LUHMES (cell line): Measurements from ENCODE around the genes HAUS4, AJUBA, RNF212B and BCL2L2.

DNA sequence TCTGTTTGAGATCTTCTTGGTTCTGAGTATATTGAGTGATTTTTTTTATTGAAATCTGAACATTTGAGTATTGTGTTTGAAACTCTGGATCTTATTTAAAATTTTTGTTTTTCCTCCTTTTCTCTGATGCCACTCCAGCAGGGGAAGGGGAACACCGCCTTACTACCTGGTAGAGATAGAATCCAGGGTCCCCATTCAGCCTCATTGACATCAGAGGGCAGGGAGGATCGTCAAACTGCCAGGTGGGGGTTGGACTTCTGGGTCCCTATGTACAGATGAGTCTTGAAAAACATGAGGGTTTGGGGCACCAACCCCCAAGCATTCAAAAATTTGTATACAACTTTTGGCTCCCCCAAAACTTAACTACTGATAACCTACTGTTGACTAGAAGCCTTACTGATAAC lies 444.8 kb upstream of the OR4E1 start:
- PRO-cap, result no peak

GRCh38 chr14:22435243-22435502 lies 153.9 kb downstream of the DAD1 start:
- PRO-cap, result no peak

DNA sequence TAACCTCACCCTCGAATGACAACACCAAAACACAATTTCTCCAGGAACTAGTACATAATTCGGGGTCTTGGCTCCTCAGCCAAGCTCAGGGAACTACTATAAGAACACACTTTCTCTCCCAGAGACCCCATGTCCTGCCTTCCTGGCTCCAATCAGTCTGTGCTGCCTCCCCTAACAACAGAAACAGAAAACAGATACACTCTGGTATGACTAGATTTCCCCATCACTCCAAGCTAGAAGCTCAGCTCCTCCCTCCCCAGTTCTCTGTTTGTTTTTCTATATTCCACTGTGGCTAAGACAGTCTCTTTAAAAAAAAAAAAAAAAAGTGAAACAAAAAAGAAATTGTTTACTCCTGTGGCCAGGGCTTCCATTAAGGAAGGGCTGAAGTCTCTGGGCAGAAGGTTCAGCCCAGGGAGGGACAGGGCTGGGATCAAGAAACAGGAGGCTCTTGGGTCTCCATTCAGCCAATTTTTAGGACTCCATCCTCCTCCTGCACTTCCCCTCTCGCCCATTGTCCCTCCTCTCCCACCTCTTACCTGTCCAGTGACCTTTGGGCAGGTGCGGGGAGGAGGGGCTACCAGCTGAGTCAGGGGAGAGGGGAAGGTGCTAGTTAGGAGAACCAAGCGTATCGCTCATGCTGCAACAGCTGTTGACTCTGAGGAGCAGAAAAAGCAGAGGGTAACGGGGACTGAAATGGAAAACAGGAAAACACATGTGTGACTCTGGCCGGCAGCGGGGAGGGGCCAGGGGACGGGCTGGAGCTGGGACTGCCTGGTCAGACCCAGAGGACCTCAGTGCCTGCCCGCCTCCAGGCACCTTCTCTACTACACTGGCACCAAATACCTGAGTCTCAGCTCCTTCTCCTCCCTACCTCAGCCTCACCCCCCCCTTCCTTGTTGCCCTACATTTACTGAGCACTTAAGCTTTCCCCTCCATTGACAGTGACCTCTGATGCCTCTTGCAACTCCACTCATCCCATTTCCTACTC lies 4.2 kb upstream of the SLC7A7 start:
- PRO-cap, result no peak

GRCh38 chr14:22870715-22871206 lies 779 bp upstream of the LRP10 start:
- PRO-cap, result no peak

GRCh38 chr14:22885051-22885556 lies 2.1 kb downstream of the REM2 start:
- PRO-cap, result no peak

DNA sequence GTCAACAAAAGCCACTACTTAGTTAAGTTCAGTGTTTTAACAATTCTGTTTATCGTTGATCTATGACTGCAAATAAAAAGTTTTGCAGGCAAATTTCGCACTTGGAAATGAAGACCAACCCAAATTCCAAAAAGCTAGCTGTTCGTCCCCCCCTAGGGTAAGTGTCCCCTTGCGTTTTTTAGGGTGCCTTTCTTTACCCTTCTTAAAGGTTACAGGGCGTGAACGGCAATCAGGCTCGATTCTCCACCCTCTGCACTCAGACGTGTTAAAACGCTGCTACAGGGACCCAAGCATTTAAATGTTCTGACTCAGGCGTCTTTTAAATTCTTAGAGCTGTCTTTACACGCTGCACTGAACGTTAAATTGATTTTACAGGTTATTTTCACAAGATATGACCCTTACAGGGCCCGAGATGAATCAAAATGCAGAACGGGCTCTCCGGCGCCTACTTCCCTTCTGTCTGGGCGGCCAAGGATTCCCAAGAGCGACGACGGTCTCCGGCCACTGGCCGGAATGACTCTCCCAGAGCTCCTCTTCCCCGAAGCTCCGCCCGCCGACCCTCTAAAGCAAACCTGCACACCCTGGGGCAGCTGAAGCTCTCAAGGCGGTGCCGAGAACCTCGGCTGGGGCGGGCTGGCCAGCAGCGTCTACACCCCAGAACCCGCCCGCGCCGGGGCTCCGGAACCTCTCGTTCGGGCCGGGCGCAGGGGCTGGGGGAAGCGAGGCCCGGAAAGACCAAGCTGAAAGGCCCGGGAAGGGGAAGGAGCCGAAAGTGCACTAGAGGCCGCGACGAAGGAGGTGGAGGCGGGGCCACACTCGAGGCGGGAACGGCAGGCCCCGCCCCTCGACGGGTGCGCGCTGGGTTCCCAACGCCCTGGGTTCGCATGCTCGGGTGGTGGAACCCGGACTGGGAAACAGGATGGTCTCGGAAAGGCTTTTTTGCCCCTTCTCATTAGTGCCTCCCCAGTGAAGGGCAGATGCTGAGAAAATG lies at the start of gene HAUS4:
TSS of gene HAUS4 (minus strand) at position 747 of the 991 bp plus-strand sequence.
- PRO-cap, result bidirectional peak, plus-strand start at position 480 of the sequence, minus-strand start at position 516 of the sequence; bidirectional peak, plus-strand start at position 871 of the sequence, minus-strand start at position 748 of the sequence

DNA sequence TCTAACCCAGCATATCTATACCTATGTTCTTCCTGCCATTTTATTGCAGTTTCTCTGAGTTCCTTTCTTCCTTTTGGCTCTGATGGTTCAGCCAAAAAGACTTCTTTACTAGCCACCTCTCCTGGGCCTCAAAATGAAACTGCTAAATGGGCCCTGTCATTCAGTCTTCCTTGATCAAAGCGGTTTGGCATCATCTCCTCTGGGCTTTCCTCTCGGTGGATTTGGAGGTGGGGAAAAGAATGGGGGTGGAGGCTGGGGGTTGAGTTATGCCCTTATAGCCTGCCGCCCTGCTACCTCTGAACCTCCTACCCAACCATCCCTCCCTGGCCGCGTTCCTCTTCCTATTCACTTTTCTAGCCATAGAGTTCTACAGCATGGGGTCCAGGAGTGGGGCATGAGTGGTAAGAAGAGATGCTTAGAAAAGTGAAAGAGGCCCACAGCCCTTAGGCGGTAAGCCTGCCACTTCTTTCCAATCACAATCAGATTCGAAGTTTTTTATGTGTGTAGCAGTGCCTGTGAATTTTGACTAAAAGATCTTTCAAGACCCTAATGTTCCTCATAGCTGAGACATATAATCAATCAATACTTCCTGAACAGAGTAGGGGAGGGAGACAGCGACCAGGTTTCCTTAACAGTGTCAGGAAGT lies 2.5 kb downstream of the AJUBA start:
- PRO-cap, result no peak

DNA sequence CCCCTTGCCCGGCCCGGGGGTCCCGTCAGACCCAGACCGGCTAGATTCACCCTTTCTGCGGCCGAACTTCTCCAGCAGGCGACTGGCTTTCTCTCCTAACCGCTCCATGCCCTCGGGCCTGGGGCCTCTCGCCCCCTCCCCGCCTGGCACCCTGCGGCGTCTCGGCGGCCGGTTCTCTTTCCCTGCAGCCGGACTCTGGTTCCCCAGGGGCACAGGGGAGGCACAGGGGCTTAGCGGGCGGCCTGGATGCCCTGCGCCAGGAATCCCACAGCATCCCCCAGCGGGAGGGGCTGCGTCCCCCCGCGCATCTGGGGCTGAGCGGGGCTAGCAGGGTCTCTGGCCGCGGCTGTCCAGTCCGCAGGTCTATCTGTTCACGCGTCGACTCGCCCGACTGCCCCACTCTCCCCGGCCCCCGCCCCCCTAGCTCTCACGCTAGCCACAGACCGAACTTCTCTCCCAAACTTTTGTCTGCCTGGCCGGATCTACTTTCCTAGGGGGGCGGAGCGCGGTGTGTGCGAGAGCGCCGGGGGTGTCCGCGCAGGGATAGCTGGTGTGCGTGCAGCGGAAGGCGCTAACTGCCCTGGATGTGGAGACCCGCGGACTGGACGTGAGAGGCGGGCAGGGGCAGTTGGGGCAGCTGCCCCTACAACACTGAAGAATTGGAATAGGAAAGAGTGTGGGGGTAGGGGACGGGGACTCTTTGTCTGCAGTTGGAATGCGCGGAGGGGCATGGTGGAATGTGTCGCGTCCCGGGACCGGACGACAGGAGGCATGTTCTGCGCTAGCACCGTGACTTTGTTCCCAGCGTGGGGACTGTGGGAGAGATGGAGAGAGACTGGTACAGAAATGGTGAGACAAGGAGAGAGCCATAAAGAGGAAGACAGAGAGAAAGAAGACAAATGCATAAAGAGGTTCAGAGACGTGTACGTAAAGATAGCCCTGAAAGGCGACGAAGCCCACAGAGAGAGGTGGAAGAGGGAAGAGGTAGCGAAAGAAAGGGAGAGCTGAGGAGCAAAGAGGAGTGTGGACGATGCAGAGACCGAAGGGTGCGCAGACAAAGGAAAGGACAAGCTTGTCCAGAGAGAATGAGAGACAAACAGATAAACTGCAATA lies at the start of gene AJUBA:
TSS of gene AJUBA (minus strand) at position 393 of the 1,113 bp plus-strand sequence.
- PRO-cap, result bidirectional peak, plus-strand start at position 742 of the sequence, minus-strand start at position 484 of the sequence

DNA sequence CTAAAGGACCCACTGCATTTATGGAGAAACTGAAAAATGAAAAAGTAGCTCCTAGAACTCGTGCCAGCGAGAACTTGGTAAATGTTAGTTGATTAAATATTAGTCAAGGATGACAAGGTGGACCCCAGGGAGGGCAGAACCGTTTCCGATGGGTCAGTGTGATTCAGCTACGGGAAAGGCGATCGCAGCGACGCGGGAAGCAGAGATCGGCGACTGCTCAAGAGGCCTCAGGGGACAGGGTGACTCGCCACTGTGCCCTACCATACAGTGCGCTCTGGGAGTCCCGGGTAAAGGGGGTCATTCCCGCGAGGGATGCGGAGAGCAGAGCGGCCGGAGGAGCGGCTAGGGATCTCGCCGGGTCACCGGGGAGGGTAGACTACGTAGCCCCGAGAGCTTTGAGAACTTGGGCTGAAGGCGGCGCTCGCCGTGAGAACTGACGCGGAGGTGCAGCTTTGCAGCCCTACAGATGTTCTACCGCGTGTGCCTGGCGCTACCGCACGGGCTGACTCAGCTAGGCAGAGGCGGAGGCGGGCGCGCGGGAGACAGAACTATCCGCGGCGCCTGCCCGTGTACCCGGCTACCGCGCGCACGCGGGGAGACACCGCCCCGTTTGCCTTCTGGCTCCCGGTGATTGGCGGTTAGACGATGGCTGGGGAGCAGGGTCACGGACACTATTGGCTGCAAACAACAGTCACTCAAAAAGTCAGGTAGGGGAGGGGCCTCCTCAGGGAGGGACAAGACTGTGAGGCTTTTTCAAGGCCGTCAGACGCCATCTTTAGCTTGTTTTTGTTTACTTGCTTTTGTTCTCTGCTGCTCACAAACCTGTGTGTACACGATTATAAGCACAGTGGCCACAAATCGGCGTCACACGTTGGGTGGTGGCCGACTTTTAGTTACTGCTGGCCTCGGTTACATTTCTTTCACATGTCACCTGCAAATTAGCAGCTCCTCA lies 3.1 kb downstream of the C14orf93 start:
- PRO-cap, result bidirectional peak, plus-strand start at position 299 of the sequence, minus-strand start at position 67 of the sequence; bidirectional peak, plus-strand start at position 764 of the sequence, minus-strand start at position 550 of the sequence

DNA sequence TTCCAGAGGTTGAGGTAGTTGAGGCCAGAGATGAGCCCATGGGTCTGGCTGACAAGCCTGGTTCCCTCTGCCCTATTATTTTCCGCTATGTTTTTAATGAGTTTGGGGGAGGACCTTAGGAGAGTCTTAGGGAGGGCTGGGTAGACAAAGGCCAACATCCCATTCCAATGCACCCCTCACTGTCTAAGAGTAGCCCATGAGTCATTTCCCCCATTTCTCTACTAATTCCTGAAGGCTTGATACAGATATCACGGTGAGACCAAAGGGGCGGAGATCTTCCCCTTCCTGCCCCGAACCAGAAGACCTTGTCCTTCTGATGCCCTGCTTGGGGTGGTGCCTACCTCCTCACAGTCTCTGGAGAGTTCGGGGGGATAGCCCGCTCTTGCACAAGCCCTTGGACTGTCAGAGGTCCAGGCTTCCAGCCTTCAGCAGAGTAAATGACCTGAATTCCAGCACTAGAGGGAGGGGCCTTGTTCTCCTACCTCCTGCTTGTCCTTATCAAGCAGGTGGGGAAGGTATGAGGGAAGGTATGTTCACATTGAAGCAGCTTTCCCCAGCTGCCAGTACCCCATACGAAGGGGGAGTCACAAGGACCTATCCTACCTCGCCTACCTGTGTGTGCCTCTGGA lies 3.5 kb downstream of the PSMB11 start:
- PRO-cap, result no peak

DNA sequence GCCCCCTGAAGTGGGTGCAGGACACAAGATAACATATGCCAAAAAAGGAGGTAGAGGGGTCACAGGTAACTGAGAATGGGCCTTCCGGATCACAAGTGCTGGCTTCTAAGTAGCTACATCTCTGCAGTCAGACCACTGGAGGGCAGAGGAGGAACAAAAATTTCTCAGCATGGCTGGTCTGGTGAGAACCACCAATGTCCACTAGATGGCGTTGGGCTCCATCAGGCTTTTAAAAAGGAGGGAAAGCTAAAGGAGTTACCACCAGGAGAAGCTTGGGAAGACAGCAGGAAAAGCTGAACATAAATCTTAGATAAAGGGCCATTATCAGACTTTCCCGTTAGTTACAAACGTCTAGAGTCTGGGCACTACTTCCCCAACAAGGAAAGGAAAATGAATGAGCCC lies 11.6 kb upstream of the CDH24 start:
- PRO-cap, result no peak

GRCh38 chr14:23094446-23094944 lies 441 bp downstream of the ACIN1 start:
- PRO-cap, result unidirectional peak, plus-strand start at chr14:23094719; unidirectional peak, plus-strand start at chr14:23094758

GRCh38 chr14:23142020-23142517 lies 23.0 kb upstream of the CEBPE start:
- PRO-cap, result no peak

- PRO-cap, result no peak
These were observed at the start of gene RNF212B for GRCh38 chr14:23237546-23238273. Gene RNF212B, plus strand, starts transcription at chr14:23237936.

DNA sequence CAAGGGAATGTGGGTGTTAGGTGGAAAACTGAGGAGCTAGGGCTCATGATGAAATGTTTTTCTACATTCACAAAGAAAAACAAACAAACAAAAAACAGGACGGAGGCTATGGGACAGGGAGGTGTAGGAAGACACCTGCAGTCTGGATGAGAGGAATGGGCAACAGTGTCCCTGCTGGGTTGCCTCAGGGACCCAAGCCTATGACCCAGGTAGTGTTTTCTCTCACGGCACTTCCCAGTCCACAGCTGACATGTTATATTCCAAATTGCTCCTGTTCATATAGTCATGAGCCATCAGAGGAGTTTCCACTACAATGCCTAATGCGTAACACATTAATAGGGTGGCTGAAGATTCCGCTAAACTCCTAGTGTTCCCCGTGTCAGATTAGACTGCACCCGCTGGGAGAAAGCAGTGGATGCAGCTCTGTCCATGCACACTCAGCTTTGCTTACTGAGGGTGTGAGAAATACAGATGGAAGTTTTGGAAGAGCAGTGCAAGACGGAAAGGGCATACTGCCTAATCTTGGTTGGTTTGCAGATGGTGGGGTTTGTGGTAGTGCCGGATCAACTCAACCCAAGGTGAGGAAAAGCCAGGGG lies 5.7 kb downstream of the PPP1R3E start:
- PRO-cap, result no peak

- PRO-cap, result bidirectional peak, plus-strand start at chr14:23306863, minus-strand start at chr14:23306615
These were observed at the start of gene BCL2L2 for GRCh38 chr14:23306162-23307442. Gene BCL2L2, plus strand, starts transcription at chr14:23306833.

GRCh38 chr14:23310618-23311432 lies 4.2 kb downstream of the BCL2L2 start:
- PRO-cap, result no peak

DNA sequence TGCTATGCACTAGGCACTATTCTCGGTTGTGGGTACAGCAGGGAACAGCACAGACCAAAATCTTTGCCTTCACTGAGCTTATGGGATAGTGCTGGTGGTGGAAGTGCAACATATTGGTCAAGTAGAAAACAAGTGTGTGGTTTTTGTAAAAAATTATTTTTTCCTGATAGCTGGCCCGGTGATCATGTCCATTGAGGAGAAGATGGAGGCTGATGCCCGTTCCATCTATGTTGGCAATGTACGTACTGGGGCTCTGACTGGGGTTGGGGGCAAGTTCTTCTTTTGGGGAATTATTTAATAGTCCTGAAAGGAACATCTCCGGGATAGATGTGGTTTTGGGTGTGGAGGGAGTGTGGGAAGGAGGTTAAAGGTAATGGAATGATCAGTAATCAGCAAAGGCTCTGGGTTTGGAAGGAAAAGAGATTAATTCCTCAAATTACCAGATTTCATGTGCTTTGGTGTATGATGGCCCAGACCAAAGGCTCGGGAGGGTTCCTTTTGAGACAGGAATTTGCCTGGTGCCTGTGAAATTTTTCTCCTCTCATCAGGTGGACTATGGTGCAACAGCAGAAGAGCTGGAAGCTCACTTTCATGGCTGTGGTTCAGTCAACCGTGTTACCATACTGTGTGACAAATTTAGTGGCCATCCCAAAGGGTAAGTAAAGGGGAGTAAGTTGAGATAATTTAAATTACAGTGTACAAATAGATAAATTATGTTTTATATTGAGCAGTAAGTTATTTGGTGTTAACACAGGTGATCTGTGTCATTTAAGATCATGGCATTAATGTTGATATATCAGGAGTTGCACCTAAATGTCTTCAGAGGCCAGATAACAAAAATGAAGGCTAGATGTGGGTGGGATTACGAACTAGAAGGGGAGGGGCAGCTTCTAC lies 1.8 kb downstream of the PABPN1 start:
- PRO-cap, result no peak

DNA sequence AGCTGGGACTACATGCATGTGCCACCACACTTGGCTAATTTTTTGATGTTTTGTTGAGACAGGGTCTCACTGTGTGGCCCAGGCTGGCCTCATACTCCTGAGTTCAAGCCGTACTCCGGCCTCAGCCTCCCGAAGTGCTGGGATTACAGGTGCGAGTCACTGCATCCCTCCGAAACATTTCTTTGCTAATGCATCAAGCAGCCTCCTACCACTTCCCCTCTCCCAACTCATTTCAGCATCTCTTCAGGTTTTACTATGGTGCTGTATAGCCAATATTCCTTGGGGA lies 2.3 kb upstream of the SLC22A17 start:
- PRO-cap, result no peak

GRCh38 chr14:23364080-23364589 lies 837 bp downstream of the EFS start:
- PRO-cap, result bidirectional peak, plus-strand start at chr14:23364445, minus-strand start at chr14:23364354